ENCODE results near the genes RBM15 and LRIF1.

DNA sequence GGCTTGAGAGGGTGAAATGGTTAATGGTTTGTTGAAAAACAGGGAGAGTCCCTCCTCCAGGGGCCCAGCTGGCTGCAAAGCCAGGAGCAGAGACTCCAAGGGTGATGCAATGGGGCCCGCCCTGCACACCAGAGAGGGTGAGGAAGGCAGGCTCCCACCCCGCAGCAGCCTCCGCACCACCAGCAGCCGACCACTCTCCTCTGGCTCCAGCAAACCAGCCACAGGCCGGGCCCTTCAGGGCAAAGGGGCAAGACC lies 6.6 kb upstream of the AHCYL1 start:
- RRBS = no CpG with 5 or more reads among the region's 5 CpGs

DNA sequence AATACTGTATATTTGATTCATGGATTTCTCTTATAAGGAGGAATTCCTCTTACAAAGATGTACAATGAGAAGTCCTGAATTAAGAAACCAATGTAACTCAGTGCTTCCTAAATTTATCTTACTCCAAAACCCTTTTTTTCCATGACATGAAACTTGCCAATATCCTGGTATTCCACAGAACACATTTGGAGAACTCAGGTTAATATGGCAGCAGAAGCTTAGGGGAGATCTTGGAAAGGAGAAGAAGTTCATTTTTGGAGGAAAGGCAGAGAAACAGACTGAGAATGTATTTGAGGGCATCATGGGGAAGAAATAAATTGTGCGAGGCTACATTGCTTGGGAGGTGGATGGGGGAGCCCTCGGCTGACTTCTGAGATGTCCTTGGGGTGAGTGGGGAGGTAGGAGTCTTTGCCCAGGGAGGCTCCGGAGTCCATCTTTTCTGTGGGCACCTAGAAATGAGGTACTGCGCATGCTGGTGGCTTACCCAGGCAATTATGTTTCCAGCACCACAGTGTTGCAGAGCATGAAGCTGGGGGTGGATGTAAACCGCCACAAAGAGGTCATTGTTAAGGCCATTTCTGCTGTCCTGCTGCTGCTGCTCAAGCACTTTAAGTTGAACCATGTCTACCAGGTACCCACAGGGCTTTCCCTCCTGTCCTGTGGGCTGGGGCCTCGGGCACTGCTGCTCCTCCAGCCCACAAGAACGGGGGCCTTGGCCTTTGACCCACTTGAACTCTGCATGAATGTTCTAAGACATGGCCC lies 14.4 kb downstream of the STRIP1 start:
- RRBS = no CpG with 5 or more reads among the region's 7 CpGs

DNA sequence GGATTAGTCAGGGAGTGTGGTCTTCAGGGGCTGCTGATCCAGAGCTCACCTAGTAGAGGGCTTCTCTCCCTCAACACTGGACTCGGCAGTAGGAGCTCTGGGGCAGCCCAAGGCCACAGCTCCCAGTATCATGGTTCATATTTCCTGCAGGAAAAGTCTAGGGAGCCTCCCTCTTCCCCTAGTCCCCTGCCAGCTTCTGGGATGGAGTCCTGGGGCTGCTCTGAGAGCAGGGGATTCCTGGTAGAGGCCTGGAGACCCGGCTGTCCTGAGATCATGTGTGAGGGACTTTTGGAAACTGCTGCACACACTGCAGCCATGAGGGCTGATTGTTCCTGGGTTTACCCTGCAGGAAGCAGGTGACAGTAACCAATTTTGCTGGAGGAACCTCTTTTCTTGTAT lies 16.2 kb downstream of the STRIP1 start:
- RRBS = no CpG with 5 or more reads among the region's 2 CpGs

DNA sequence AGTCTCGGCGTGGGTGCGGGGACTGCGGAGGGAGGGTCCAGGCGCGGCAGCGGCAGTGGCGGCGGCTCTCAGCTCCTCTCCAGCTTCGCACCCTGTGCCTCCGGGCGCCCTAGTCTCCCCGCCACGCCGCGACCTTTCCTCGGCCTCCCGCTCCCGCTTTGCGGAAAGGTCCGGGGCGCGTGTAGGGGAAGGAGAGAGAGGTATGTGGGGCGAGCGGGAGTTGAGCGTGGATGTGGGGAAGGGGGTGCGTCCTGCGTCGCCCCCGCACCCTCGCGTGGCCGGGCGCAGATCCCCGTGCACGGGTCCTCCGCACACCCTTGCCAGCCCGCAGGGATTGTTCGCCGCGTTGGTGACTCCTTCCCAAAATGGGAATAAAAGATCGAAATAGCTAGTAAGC lies 13.4 kb upstream of the ALX3 start:
- RRBS = 23% methylated on average over 13 of the region's 42 CpGs

DNA sequence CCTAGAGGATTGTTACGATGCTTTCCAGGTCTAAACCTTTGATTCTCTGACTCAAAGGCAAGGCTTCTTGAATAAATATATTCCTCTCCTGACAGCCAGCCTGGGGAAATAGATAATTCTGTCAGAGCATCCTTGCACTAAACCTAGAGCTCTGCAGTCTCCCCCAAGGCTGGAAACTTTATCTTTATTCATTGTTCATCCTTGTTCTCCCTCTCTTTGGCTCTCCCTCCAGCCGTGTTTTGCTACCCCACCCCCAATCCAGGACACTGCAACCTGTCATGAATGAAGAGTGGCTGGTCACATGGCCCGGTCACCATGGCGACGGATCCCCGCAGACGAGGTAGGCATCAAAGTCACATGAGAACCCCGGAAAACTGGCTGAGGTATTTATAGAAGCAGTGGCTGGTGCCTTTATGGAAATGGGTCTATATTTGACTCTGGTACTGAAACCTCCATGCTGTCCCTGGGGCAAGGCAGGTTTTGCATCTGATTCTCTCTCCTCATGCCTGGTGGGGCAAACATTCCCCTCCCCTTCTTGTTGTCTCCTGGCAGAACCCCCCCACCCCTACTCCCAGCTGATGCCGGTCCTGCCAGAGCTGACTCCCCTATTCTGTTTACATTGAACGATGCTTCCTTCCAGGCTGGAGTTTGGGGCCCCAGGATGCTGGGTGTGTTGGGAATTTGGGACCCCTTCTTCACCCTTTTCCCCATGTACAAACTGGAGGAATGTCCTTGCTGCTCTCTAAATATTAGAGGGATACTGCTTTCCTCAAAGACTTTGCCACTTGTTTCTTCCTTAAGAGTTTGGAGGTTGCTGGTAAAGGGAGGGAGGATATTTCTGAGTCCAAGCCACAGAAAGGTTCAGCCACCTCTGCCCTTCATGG lies 13.3 kb upstream of the SLC6A17 start:
- RRBS = 7% methylated on average over 6 of the region's 10 CpGs

DNA sequence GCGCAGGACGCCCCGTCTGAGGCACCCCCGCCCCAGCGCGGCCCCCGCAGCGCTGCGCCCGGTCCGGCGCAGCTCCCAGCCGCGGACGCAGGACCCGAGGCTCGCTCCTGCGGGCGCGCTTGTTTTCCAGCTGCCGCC lies 421 bp downstream of the KCNC4 start:
- RRBS = 2% methylated on average over 14 of the region's 21 CpGs

GRCh38 chr1:110235841-110236238 lies 25.7 kb downstream of the KCNC4 start:
- RRBS = no CpG with 5 or more reads among the region's 7 CpGs

- RRBS = no CpG with 5 or more reads among the region's 4 CpGs
Measured at GRCh38 chr1:110311866-110312268, 27.3 kb upstream of the RBM15 start.

GRCh38 chr1:110338896-110339595 lies at the start of gene RBM15:
TSS of gene RBM15 (plus strand) at chr1:110339377.
- RRBS = no CpG with 5 or more reads among the region's 49 CpGs

- RRBS = no CpG with 5 or more reads among the region's 5 CpGs
Measured at GRCh38 chr1:110361931-110362436, 22.8 kb downstream of the RBM15 start.

- RRBS = no CpG with 5 or more reads among the region's 4 CpGs
Measured at GRCh38 chr1:110371649-110372260, 19.1 kb downstream of the SLC16A4 start.

DNA sequence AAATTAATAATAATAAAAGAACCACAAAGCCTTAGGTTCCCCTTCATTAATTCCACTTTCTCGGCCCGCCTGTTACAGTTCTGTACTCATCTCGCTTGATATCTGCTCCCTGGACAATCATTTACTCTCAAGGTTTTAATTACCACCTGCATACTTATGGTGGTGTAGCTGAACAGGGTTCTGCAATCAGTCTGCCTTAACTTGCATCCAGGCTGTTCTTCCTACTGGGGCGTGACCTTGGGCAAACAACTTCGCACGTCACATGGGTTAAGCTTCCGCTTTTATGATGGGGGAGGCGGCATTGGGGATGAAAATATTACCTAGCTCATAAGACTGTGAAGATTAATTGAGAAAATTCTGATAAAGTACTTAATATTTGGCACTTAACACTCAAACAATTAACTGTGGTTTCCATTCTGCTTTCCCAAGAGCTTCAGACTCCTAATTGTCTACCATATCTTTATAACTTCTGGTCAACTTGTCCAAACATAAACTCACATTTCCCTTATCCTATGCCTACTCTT lies 5.8 kb downstream of the SLC16A4 start:
- RRBS = no CpG with 5 or more reads among the region's 8 CpGs

GRCh38 chr1:110466147-110466901 lies 15.4 kb downstream of the PROK1 start:
- RRBS = no CpG with 5 or more reads among the region's 8 CpGs

- RRBS = no CpG with 5 or more reads among the region's 4 CpGs
Measured at GRCh38 chr1:110643856-110644260, 30.9 kb downstream of the KCNA3 start.

GRCh38 chr1:110772191-110772627 lies 97.5 kb upstream of the KCNA3 start:
- RRBS = no CpG with 5 or more reads among the region's 1 CpG

GRCh38 chr1:110879896-110880445 lies 7.0 kb downstream of the CD53 start:
- RRBS = no CpG with 5 or more reads among the region's 4 CpGs

DNA sequence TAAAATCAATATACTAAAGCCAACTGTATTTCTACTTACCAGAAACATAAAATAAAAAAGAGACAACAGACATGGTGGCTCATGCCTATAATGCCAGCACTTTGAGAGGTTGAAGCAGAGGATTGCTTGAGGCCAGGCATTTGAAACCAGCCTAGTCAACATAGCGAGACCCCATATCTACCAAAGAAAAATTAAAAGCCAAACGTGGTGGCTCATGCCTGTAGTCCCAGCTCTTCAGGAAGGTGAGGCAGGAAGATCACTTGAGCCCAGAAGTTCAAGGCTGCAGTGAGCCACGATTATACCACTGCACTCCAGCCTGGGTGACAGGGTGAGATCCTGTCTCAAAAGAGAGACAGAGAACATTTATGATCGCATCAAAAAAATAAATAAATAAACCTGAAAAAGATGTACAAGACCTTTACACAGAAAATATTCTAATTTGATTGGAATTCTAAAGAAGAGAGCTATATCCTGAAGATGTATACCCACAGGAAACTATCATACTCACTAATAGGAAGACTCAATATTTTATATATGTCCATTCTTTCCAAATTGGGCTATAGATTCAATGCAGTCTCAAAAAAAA lies 33.3 kb downstream of the CD53 start:
- RRBS = no CpG with 5 or more reads among the region's 4 CpGs

DNA sequence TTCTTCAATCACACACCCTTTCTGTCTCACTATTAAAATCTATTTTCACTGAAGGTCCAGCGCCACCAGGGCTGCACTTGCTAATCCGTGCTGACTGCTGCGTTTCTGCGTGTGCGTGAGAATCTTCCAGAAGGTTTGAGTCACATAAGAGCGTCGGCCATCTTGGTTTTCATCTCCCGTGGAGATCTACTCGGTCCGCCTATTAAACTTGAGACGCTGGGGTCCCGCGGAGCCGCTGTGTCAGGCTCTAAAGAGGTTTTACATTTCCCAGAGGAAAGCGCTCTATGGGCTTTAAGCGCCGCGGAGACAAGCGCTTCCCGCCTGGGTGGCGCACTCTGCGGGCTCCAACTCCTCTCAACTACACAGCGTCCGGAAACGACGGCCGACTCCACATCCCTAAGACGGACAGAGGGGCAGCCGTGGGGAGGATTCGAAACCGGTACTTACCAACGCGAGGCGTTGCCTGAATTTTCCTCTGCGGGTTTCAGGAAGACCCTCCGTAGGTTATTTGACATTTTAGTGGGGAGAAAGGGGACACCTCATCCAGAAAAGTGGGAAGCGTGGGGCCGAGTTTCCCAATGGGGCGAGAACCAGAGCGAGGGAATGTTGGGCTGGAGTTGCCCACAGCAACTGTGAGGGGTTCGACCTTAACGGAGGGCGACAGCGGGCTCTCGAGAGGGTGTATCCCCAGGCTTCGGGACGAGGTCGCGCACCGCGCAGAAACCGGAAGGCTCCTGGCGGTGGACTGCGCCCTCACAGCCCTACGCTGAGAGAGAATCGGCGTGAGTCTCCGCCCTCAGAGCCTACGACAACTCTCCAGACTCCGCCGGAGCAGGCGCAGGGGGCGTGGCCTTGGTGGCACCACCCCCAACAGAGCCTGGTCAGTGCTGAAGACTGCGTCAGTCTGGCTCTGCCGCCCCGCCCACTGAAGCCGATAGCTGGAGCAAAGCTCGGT lies at the start of gene LRIF1:
TSS of gene LRIF1 (minus strand) at position 749 of the 955 bp plus-strand sequence.
- RRBS = 4% methylated on average over 14 of the region's 68 CpGs

DNA sequence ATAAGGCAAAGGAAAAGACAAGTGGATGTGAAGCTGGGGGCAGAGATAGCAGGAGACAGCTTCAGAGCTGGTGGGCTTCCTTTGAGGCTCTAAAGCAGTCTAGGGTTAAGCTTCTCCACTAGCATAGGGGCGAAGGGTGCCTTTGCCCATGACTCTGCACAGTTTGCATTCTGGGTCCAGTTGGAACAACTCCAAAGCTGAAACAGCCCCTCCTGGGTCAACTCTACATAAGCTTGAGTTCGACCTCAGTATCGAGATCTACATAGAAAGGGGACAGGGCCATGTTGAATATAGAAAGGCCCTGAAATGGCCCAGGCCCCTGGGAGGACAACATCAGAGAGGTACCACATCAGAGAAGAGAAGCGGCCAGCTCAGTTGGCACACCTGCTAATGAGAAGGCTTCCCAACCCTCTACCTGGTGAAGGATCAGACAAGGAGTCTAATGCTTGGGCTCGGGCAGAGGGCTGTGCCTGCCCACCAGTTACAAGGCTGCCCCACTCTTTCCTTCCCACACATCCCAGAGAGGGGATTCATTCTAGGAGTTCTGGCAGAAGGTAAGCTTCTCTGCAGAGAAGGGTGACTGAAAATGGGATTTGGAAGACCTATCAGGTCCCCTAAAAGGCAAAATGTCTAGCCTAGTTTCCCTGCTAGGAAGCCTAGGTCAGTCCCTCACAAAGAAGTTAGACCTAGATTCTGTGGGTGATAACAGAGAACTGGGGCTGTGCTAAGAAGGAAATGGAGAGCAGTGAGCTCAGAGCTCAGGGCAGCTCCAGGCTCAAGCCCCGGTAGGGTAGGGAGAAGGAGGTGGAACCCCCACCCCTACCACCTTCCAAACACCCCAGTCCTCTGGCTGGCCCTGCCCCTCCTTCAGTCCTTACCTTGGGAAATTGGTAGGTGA lies 1.5 kb downstream of the DENND2D start:
- RRBS = no CpG with 5 or more reads among the region's 6 CpGs

- RRBS = no CpG with 5 or more reads among the region's 4 CpGs
Measured at GRCh38 chr1:111485671-111486125, 11.9 kb downstream of the C1orf162 start.